OVCAR3 (cell line): ENCODE measurements around a stretch of chr1.

DNA sequence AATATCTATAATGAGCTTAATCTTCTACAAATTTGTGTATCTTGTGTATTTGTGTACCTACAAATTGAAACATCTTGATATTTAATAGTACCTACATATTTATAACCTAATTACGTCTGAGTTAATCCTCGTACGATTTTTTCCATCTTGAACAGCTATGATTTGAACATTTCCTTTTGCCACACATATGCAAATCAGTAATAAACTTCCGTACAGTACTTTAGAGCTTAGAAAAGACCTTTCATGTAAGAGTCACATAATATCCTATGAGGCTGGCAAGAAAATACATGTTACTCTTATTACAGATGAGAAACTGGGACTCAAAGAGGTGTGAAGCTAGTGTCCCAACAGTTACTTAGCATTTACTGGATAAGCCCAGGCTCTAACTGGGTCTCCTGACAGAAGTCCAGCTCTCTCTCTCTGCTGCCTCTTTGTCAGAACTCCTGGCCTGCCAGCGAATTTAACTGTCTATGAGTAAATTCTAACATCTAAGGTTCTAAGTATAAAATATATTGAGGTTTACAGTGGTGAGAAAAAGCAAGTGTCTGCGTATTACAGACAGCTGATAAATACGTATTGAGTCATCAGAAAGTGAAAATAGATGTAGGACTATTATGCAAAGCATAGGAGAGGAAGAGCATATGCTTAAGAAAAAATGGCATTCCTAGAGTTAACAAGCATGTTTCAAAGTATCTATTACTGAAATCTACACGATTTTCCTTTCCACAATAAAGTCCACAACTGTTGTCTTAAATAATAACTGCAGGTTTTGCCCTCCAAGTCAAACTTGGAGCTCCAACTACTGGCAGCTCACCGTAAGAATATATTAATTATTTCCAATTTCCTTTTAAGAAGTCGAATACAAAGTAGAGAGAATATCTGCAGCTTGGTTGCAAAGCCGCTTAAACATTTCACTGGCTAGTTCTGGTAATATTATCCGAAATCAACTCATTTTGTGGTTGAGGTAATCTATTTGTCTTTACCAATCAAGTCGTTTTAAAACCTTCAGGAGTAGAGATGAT lies 1.6 kb upstream of the RGS2 start:
- RRBS = no CpG with 5 or more reads among the region's 13 CpGs

DNA sequence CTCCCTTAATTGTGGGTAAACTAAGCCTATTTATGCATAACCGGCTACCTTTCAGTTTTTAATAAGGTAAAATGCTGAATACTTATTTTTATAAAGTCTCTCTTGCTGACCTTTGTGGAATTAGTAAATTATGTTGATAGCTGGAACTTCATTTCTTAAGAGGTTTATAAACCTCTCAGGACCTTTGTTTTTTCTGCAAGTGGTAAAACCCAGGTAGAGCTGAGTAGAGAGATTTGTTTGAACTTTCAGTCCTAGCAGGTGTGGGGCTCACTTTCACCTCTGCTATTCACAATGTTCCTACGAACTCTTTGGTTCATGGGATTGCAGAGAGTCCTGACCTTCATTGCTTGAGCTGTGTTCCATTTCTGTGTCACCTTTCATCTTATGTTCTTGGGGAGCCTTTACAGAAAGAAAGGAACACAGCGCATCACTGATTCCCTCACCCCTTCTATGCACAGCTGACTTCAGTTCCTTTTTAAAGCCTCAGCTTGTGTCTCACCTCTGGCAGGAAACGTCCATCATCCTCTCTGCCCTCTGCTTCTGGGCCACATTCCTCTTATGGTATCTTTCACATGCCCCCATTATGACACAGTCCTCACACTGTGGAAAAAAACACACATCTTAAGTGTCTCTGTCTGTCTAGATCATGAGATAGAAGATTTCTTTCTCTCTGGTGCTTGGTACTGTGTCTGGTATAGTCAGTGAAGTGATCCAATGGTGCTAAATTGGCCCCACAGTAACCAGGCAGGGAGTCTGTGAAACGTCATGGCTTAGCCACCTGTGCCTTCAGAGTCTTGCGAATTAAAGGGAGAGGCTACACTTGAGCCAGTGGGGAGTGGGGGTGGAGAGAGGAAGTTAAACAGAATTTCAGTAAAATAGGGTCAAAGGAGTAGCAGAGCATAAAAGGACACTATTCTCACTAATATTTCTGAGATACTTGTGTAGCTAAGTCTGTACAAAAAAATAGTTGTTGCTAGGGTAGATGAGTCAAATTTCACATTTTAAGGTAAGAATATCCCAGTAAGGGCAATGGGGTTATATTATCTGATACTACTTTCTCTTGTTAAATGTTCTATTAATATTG lies 262.6 kb upstream of the B3GALT2 start:
- RRBS = no CpG with 5 or more reads among the region's 6 CpGs

GRCh38 chr1:193472069-193472451 lies 285.6 kb upstream of the B3GALT2 start:
- RRBS = no CpG with 5 or more reads among the region's 2 CpGs

DNA sequence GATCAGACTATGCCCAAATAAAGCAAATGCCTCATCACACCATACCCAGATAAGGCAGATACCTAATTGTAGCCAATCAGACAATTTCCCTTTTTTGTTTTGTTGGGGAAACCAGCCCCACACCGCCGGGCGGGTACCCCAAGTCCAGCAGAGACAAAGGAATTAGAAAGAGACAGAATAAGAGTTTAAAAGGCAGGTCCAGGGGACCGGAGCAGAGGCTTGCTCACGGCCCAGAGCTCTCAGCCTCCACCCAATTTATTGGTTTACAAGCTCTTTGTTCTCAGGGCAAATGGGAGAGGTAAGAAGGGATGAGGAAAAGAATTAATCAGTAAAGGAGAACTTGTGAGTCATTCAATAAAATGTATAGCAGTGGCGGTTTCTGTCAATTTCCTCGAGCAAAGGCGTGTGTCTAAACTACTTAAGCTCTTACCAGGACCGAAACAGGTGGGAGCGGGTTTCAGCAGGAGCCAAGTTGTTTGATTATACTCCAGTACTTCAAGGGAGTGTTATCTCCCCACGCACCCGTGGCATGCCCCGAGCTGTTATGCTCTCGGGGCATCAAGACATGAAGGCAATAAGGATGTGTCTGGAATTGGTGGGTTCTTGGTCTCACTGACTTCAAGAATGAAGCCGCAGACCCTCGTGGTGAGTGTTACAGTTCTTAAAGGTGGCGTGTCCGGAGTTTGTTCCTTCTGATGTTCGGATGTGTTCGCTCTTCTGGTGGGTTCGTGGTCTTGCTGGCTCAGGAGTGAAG lies 886.7 kb downstream of the KCNT2 start:
- RRBS = 86% methylated on average over 2 of the region's 21 CpGs

- RRBS = no CpG with 5 or more reads among the region's 2 CpGs
Measured at GRCh38 chr1:196438344-196438838, 169.8 kb downstream of the KCNT2 start.

DNA sequence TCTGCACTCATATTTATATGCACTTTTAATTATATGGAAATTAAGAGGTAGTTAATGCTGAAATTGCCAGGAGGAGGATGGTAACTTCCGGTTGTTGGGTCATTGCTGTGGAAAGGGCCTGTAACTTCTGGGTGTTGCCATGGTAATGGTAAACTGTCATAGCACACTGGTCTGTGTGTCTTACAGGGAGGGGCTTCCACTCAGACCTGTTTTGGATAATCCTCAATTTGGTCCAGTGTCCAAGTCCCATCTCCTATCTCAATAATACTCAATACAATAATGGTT lies 7.7 kb downstream of the CFH start:
- RRBS = no CpG with 5 or more reads among the region's 1 CpG

DNA sequence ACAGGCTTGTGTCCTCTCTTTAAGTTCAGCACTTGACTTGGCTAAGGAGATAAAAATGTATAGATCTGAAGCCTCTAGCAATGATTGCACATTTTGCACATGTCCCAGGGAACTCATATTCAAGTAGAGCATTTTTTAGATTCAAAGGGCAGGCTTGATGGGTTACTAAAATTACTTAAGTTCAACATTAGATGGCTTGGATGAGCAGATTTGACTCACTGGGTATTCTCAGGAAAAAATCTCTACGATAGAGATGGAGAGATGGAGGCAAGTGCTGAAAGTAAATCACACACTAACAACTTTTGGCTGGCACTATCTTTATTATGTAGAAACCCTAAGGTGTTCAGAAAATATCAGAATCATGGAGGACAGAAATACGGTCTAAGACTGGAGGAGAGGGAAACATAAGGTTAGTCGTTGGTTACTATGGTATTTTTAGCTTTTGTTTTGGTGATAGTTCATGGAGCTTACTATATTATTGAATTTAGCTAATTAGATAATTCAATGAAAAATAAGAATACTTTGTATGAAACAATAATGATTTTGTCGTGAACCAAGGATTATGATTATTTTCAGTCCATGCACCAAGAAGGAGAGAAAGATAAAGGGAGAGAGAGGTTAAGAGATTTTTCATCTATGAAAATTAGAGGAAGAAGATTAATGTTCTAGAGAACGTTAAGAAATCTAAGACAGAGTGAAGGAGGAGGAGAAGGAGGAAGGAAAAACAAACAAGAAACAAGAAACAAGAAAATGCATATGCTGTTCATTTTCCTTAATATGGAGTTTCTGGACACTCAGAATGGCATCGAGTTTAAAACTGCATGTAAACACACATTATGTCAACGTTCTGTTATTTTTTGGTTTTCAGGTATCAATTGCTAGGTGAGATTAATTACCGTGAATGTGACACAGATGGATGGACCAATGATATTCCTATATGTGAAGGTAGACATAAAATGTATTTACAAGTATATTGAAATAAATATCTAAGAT lies 23.6 kb downstream of the CFH start:
- RRBS = no CpG with 5 or more reads among the region's 8 CpGs

GRCh38 chr1:196726248-196726998 lies 48.2 kb upstream of the CFHR3 start:
- RRBS = no CpG with 5 or more reads among the region's 2 CpGs

GRCh38 chr1:196944593-196944792 lies 955 bp downstream of the CFHR2 start:
- RRBS = no CpG with 5 or more reads among the region's 1 CpG

- RRBS = no CpG with 5 or more reads among the region's 7 CpGs
Measured at GRCh38 chr1:197096754-197097539, 29.9 kb upstream of the F13B start.

GRCh38 chr1:197101742-197102922 lies 35.1 kb upstream of the F13B start:
- RRBS = no CpG with 5 or more reads among the region's 7 CpGs

- RRBS = no CpG with 5 or more reads among the region's 1 CpG
Measured at GRCh38 chr1:197178928-197179405, 22.1 kb downstream of the ZBTB41 start.

DNA sequence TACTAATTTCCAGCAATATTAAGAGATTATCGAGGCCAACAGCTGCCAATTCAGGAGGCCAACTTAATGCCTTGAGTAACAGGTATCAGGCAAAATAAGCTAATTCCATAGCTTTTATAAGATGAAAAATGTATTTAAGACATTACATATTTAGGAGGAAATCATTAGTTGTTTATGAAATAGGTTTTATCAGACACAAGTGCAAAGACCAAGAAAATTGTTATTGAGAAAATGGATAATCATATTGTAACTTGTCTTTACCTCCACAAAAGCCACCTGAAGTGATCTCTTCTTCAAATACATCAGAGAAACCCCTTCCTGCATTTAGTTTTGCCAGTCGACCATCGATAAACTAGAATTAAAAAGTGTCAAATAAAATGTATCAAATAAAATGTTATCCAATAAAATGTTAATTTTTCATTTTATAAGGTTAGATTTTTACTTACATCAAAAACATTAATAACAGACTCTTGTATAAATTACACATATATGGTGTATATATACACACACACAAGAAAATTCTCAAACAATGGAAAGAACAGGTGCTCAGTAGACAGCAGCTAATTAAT lies 222.4 kb downstream of the DENND1B start:
- RRBS = no CpG with 5 or more reads among the region's 3 CpGs

DNA sequence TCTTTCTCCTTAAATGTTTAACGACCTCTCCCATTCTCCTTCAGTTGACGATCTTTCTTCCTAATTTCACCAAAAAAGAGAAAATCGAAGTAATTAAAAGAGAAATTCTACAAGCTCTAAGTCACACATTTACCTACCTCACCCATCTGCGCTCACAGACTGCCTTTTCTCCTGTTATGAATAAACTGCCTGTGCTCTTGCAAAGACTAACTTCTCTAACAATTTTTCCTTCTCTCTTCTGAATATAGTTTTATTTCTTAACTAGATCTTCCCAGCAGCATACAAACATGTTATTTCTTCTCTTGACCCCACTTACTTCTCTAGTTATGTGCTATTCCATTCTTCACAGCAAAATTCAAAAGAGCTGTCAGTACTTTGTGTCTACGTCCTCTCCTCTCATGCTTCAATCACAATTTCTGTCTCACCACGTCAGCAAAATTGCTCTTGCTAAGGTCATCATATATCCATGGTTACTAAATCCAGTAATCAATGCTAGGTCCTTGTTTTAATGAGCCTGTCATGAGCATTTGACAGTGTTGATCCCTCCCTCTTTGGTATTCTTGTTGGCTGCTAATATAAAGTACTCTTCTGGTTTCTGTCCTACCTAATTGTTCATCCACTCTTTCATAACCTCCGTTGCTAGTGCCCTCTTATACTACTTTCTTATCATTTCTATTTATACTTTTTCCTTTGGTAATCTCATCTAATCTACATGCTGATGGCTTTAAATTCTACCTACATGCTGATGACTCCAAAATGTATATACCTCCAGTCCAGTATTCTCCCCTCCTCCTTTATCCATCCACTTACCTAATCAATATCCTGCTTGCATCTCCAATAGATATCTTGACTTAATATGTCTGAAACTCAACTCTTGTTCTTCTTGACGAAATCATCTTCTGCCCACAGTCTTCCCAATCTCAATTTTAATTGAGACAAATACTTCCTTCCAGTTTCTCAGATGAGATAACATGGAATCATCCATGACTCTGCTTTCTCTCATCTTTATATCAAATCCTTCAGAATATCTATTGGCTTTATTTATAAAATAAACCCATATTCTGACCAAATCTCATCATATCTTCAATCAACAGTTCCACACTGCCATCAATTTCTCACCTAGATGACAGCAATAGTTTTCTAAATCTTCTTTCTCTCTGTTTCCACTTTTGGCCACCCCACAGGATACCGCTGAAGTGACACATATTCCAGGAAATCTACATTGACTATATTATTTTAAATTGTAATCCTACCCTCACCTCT lies 214.0 kb downstream of the DENND1B start:
- RRBS = no CpG with 5 or more reads among the region's 9 CpGs

DNA sequence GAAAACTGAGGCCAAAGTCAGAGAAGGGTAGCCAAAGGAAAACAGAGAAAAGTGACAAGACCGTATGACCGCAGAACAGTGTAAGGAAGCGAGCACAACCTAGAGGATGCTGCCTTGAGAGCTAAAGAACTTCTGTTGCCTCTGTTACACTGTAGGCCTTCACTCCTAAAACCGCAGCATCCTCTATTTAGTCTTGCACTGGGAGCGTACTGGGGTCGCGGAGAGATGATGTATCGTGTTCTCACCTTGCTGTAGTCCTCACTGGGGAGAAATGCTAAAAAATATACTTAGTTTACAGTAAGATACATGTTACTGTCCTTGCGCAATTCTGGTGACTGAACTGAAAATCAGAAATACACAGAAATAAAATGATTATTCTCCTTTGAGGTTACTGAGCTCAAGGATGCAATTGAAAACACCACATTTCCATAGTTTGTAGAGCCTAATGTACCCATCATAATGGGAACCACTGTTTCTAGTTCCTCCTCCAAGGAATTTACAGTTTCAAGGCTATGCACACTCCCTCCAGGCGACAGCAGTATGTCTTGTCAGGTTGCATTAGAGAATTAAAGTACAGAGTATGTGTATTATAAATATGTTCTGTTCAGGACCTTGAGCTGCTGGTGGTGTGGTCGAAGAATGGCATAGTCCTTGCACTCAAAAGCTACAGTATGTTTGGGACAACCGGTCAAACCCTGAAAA lies 1.3 kb downstream of the NEK7 start:
- RRBS = no CpG with 5 or more reads among the region's 12 CpGs

- RRBS = no CpG with 5 or more reads among the region's 4 CpGs
Measured at GRCh38 chr1:198161529-198162431, 5.0 kb downstream of the NEK7 start.

GRCh38 chr1:198179948-198180404 lies 23.2 kb downstream of the NEK7 start:
- RRBS = no CpG with 5 or more reads among the region's 2 CpGs

- RRBS = no CpG with 5 or more reads among the region's 1 CpG
Measured at GRCh38 chr1:198192409-198193236, 35.8 kb downstream of the NEK7 start.

GRCh38 chr1:198199071-198199812 lies 42.4 kb downstream of the NEK7 start:
- RRBS = no CpG with 5 or more reads among the region's 3 CpGs